Smooth muscle cell (in vitro differentiated cells): ENCODE data around the genes BMP8B, CAP1, ZMPSTE24 and COL9A2.

- RAMPAGE, long total RNA = no peak
Observed at GRCh38 chr1:39504530-39504880, 13.1 kb downstream of the BMP8A start.

DNA sequence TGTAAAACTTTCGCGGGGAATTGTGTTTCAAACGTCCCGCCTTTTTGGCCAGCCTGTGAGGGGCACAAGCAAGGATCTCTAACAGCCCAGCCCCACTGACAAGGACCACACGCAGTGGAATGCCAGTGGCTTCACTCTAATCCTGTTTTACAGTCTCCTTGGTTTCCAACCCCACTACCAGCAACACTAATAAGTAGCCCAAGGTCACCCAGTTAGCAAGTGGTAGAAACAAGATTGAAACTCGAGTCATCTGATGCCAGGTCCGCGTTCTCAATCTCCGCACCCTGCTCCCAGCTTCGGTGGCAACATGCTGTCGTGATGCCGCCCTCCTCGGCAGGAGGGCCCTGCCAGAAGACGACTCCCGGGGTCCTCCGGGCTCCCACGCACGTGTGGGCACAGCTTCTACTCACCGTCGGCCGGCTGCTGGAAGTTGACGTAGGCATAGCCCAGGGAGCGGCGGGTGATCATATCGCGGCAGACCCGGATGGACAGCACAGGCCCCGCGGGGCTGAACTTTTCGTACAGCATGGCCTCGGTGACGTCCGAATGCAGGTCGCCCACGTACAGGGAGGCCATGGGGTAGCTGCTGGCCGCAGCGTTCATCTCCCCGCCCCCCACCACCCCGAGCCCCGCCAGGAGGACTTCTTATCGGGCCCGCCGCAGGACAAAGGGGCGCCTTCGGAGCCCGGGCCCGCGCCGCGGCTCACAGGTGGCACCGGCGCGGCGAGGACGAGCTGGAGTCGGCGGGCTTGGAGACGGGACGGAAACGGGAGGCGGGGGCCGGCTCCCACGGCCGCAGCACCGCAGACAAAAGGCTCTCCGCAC is 1.0 kb downstream of the PABPC4 start:
- RAMPAGE, long total RNA = no peak

DNA sequence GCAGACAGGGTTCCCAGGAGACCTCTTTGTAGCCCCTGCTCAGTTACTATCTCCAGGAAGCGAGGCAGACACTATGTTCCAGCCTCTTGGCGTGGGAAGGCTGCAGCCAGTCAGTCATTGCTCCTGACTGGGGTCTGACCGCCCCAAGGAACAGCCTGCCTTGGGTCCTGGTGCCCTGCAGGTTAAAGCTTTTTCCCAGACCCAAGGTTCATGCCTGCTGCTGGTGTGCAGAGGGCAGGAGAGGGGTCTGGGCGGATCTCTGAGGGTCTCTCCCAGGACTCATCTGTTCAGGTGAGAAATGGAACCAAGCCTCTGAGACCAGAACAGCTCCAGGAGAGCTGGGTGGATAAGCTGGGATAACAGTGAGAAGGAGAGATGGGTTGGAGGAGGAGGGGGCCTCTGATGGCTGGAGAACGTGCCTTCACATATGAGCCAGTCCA is 13.4 kb downstream of the HEYL start:
- RAMPAGE, long total RNA = no peak

DNA sequence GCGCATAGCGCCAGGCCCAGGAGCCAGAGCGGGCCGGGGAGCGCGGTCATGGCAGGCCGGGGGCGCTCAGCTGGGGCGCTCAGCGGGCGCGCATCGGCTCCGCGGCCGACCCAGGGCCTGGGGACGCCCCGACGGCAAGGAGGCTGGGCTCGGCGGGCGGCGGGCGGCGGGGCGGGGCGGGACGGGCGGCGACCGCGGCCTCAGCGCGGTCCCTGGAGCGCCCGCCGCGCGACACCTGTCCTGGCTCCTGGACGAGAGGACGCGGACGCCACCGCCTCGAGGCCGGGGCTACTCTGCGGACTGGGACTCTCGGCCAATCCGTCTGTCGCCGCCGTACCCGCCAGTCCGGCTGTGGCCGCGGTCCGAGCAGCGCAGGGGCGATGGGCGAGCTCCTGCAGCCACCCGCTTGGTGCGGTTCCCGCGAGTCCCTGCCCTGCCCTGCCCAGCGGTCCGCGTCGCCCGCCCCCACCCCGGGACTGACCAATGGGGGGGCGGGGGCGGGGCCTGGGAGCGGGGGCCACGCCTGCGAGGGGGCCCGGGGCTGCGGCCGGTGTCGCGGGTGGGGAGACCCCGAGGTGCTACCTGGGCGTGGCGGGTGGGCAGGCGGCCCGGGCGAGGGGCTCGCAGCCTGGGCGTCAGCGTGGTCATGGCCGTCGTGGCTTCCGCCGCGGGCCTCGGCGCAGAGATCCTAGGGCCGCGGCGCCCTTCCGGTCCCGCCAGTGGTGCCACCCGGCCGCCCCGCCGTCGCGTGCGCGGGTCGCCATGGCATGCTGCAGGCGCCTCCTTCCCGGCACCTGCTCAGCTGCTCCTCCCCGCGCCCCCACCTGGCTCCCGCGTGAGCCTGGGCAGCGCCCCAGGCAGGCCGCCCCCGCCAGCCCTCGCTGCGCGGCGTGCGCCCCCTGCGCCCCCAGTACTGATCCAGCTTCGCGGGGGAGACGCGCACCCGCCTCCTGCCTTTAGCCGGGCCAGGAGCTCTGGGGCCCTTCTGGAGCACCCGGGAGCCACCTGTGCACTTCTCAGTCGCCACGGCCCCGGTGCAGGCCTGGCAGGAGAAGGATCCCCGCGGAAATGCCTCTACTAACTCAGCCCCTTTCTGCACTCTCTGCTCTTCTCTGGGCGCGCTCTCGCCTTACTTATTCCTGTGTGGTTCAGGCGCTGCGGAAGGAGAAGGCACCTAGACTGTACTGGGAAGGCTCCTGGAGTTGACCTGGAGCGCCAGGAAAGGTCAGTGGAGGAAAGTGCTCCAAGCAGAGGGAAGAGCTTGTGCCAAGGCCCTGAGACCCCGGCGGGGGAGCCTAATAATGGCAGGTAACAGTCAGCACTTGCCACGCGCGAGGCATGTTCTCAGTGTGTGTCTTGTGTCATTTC is at the start of gene BMP8B:
Gene BMP8B, minus strand, starts transcription at position 430 of the 1,368 bp plus-strand sequence.
- RAMPAGE, long total RNA = no peak

DNA sequence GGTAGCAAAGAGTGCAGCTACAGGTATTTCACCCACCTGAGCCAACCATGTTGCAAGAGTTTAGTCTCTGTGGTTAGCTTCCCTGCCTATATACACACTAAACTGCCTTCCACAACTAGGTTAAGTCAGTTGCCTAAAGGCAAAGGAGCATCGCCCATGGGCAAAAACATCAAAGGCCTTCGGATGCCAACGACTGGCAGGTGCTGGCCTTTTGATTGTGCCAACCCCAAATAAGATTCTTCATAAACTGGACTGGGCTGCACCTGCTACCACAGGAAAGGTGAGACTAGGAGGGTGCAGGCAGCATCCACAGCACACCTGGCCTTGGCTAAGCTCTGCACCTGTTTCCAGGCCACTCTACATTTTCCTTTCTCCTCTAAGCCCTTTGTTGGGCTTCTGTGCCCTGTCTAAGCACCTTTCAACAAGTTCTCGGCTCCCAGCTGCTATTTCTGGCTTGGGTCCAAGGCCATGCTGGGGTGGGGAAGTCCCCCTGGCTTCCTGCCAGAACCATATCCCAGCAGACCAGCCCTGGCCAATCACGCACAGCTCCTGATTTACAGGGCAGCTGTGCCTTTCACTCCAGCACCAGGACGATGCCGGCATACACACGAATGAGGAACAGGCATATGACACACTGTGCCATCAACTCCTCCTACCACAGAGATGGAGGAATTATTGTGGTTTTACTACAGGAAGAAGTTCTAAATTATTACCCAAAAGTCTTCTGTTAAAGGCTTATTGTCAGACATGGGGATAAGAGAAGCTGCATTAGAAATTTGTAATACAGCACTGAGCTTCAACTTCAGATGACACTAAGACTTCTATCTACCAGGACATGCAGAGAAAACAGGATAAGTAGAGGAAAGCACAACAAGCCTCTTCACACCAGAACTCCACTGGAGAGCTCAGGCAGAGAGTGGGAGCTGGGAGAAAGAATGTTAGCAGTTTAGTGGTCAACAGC is 37.7 kb downstream of the TRIT1 start:
- RAMPAGE, long total RNA = no peak

GRCh38 chr1:39927449-39928025 is 25.8 kb upstream of the MYCL start:
- RAMPAGE, long total RNA = no peak

- RAMPAGE, long total RNA = no peak
Observed at GRCh38 chr1:39952318-39953077, 2.4 kb upstream of the MFSD2A start.

DNA sequence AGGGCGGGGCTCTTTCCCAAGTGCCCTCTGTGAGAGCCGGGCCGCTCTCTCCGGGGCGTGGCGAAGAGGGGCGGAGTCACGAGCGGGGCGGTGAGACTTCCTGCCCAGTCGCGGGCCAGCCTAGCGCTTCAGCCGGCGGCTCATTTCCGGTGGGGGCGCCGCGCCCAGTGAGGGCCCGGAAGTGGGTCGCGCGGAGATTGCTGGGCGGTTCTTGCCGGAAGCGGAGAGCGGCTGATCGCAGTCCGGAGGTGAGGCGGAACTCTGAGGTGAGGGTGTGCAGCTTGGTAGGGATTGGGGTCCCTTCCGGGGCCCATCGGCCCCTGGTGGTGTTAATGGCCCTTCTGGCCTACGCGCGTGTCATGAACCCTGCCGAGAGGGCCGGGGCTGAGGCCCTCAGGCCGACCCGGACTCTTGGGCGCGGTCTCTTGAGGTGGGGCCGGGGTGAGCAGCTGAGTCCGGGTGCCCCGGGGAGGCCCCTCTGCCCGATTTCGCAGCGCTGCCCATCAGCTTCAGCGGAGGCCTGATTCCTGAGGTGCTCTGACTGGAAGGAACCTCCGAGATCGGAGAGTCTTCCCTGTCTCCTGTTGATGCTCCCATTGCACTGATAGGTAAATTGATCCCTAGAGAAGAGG is at the start of gene CAP1:
Gene CAP1, plus strand, starts transcription at position 194 of the 632 bp plus-strand sequence.
- RAMPAGE, long total RNA = start-site peak on the plus strand centred at position 195 of the sequence, 101 bp wide, 9,685 and 5,070 reads in 2 replicates

DNA sequence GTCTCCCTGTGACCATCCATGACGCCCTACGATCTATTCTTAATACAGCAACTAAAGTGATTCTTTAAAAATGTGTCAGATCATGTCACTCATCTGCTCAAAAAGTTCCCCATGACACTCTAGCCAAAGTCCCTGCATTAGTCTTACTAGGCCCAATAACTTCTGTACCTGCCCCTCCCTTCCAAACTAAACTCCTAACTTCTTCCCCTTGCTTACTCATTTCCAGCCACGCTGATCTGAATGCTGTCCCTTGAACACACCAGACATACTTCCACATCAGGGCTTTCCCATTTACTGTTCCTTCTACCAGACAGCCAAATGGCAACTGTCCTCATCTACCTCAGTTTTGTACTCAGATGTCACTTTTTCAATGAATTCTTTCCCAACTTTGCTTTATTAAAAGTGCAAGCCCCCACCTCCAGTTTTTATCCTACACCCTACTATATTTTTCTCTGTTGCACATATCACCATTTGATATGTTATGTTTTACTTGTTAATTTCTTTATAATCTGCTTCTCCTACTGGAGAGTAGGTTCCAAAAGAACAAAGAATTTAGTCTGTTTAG is 1.2 kb downstream of the PPT1 start:
- RAMPAGE, long total RNA = no peak

DNA sequence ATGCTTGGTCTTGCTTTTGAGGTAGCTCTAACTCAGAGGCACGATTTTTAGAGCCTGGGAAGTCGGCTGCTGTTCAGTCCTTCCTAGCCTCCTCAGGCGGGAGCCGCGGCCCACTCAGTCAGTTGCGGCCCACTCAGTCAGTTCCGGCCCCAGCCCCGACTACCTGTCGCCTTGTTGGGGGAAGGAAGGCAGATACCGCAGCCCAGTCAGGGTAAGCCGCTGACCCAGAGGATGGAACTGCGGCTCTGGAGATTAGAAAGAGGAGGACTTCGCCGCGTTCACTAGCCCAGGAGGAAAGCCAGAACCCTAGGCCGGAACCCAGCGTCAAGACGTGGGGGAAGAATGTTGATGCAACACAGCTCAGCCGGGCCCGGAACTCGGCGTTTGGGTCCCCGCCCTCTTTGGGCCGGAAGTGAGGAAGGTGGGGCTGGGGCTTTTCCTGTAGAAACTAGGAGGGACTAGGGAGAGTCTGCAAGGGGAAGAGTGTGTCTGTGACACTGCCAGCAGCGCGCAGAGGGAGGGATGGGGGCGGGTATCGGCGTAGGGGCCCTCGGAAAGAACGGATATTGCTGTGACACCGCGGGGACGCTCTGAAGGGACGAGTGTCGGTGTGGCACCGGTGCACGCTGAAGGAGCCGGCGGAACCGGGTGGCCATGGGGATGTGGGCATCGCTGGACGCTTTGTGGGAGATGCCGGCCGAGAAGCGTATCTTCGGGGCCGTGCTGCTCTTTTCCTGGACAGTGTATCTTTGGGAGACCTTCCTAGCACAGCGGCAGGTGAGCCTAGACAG is at the start of gene ZMPSTE24:
Gene ZMPSTE24, plus strand, starts transcription at position 619 of the 791 bp plus-strand sequence.
- RAMPAGE, long total RNA = start-site peak on the minus strand centred at position 313 of the sequence, 51 bp wide, 17 and 39 reads in 2 replicates; start-site peak on the plus strand centred at position 607 of the sequence, 98 bp wide, 473 and 287 reads in 2 replicates

DNA sequence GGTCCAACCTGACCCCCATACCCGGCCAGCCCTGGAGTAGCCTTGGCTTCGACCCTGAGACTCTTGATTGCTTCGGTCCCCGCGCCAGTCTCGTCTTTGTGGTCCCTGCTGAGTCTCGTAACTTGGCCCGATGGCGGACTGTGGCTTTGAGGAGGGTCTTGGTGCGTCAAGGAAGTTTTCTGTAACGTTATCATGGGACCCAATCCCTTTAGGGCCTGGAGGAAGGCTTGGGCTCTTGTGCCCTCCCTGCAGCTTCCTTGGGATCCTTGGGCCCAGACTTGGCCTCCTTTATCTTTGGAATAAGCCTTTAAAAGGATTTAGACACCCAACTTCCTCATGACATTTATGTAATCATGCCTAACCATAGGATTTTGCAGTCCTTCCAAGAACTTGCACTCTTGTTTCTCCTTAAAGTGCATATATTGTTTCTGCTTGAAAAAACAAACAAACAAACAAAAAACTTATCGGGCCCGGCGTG is 412 bp downstream of the ZMPSTE24 start:
- RAMPAGE, long total RNA = no peak

GRCh38 chr1:40317091-40317735 is at the start of gene COL9A2:
Gene COL9A2, minus strand, starts transcription at chr1:40317286.
- RAMPAGE, long total RNA = no peak

DNA sequence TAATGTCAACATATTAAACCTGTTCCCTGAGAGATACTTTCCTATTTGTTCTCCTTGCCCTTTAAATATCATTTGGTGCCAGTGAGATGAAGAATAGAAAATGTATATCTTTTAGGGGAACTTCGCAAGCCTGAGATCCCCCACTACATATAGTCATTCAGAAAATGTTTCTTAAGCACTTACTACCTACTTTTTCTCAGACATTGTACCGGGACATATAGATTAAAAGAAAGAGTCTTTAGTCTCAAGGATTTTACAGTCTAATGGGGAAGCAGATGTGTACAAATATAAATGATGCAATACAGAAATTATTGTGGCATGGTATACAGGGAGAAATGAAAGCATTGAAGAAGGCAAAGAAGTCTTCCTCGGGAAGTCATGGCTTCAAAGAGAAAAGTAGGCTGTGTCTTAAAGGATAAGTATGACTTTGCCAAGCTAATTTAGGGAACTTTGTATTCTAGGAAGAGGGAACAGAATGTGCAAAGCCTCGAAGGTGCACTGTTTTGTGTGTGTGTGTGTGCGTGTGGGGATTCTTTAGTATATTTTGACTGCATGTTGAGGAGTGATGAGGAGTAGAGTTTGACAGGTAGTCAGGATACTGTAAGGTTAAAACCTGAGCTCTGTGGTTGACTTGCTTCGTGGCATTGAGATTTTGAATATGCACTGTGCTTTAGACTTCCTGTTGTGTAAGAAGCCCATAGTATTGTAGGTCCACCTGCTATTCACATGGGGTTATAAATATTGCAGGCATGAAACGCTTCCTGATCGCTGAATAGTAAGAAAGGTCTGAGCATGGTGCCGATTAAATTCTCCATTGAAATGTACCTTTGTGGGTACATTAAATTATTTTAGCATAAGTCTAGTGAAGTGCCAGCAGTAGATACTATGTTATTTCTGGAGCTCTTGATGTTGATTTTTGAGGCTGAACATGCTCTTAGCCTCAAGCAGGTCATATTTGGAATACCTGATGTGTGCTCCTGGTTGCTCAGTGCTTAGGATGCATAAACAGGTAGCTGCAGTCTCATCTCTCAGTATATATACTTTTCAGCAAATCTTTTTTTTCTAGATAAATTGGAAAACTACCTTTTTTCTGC is 7.9 kb downstream of the SMAP2 start:
- RAMPAGE, long total RNA = no peak

GRCh38 chr1:40807300-40807624 is 23.7 kb downstream of the KCNQ4 start:
- RAMPAGE, long total RNA = no peak

DNA sequence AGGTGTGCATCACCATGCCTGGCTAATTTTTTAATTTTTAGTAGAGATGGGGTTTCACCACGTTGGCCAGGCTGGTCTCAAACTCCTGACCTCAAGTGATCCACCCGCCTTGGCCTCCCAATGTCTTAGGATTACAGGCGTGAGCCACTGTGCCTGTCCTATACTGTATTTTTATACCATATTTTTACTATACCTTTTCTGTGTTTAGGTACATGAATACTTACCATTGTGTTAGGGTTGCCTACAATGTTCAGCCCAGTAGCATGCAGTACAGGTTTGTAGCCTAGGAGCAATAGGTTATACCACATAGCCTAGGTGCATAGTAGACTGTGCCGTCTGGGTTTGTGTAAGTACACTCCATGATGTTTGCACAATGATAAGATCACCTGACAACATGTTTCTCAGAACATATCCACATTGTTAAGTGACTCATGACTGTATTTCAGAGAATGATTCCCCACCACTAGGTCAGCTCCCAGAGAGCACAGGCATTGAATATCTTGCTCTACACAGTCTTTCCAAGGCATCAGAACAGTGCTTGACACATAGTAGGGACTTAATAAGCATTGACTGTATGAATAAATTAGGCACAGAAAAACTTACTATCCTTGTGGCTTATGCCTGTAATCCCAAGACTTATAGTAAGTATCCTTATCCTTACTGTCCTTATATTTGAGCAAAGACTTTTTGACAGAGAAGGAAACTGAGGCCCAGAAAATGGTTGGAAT is 6.1 kb upstream of the CITED4 start:
- RAMPAGE, long total RNA = no peak

- RAMPAGE, long total RNA = no peak
Observed at GRCh38 chr1:40901838-40902568, 39.8 kb upstream of the CITED4 start.

- RAMPAGE, long total RNA = no peak
Observed at GRCh38 chr1:40914946-40915418, 52.8 kb upstream of the CITED4 start.

GRCh38 chr1:40984938-40985587 is 5.6 kb downstream of the CTPS1 start:
- RAMPAGE, long total RNA = no peak

DNA sequence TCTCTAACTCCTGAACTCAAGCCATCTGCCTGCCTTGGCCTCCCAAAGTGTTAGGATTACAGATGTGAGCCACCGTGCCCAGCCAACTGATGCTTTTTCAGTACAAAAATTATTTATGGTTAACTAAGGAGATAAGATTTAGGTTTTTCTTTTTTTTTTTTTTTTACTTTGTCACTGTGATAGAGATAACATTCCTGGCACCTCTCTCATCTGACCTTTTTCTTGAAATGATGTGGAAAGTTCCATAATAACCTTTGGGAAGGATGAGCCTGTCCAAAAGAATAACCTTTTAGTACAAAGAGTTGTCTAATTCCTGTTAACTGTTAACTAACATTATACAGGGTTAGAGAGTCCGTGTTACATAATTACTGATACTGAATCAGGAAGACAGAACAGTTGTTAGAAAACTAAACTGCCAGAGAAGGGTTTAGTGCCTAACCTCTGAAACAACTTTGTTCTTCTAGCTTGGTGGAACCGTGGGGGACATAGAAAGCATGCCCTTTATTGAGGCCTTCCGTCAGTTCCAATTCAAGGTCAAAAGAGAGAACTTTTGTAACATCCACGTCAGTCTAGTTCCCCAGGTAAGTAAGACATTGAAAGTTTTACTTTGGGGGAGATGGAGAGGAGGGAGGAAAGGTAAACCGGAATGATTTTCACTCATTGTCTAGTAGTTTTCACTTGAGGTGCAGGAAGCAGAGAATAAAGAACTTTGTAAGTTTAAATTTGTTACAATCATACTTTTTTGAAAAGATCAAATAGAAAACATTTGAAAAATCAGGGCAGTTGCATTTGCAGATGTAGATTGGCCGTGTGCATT is 8.8 kb downstream of the CTPS1 start:
- RAMPAGE, long total RNA = no peak

DNA sequence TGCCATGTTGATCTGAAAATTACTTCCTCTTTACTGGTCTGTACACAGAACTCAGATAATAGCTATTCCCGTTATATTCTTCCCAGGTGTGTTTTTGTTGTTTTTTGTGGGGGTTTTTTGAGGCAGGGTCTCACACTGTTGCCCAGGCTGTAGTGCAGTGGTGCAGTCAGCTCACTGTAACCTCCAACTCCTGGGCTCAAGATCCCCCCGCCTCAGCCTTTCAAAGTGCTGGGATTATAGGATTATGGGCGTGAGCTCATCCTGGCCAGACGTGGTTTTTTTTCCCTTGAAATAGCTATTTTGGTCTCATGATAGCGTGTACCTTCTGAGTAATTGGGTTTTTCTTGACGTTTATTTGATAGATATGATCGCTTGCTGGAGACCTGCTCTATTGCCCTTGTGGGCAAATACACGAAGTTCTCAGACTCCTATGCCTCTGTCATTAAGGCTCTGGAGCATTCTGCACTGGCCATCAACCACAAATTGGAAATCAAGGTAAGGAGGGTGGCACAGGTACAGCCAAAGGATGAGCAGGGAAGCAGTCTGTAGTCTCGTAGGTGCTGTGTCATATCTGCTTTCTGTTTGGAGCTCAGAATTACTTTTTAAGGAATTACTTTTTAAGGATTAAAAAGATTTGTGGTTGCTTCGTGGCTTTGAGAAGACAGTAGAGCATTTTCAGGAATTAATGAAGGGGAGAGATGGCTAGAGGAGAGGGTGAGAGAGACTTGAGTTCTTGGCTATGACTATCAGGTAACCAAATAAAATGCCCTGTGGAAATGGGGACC is 17.7 kb downstream of the CTPS1 start:
- RAMPAGE, long total RNA = no peak